Cytotoxic T cell (primary cell): ENCODE data around the gene NDFIP2.

DNA sequence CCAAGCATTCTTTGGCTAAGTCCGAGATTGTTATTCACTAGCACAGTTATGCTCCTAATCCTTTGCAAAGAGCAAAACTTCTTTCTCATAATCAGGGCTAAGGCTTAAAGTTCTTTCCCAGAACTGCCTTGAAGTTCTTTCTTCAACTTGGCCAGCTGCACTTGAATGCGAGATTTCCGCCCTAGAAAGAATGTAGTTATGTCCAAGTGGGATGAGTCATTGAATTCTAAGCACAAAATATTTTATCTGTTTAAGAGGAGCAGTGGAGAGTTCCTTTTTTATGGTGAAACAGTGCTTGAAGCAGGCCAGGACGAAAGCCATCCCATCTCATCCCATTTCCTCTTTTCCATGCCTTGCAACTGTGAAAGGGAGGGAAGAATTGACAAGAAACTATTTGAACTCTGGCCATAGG lies 174.7 kb downstream of the KCTD12 start:
- PRO-cap, 2 experiments: no peak in any of the 2 experiments

- PRO-cap, 2 experiments: no peak in any of the 2 experiments
These were observed 139.0 kb downstream of the KCTD12 start for GRCh38 chr13:76747144-76747602.

DNA sequence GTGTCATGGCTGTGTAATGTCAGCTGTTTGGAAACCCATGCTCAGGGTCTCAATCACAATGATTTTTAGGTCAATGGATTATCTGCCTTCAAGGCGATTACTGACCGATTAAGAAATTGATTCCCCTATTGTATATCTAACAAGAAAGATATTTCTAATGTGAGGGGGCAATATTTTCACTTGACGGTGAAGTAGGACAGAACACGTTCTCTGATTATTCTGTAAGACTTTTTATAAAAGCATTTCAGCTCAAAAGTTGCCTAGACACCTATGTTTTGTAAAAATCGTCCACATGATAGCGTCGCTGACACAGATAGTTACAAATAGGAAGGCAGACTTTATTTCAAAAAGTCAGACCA lies 20.6 kb downstream of the KCTD12 start:
- PRO-cap, 2 experiments: no peak in any of the 2 experiments

DNA sequence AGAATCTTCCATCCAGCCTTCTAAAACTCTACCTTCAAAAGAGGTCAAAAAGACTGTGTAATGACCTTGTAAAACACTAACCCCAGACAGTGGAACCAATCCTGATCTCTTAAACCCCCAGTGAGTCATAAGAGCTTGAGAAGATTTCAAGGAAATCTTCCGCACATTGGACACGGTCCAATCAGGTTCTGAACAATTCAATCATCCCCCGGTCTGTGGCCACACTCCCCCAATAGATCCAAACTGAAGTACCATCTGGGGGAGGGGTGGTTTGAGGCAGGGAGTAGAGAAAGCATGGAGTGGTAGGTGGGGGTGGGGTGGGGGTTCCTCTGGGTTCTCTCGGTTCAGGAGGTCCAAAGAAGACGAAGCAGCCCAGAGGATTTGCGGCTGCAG lies 1.6 kb downstream of the KCTD12 start:
- PRO-cap, 2 experiments: no peak in any of the 2 experiments

DNA sequence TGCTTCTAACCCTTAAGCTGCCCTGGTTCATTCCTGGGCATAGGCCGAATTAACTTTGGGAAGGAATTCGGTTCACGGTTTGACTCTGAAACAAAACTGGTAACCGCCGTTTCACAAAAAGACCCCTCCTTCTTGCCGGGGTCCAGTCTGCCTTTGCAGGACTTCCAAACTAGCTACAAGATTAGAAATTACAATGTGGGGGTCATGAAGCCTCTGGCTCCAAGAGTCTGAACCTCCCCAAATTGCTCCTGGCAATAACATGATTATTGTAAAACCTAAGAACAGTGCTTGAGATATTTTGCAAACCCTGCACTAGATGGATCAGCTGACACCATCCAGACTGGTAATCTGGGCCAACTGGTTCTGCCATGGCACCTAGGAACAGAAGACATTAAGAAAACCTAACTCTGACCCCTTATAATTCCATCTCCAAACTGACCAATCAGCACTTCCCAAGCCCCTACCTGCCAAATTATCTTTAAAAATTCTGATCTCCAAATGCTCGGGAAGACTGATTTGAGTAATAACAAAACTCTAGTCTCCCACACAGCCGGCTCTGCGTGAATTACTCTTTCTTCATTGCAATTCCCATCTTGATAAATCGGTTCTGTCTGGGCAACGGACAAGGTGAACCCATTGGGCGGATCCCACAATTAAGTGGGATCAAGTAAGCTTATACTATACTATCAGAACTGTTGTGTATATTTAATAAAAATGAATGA lies 13.6 kb downstream of the FBXL3 start:
- PRO-cap, 2 experiments: no peak in any of the 2 experiments

- PRO-cap, 2 experiments: no peak in any of the 2 experiments
These were observed 28.7 kb downstream of the MYCBP2 start for GRCh38 chr13:77298032-77298724.

- PRO-cap, 2 experiments: no peak in any of the 2 experiments
These were observed 3.5 kb downstream of the MYCBP2 start for GRCh38 chr13:77323378-77323715.

- PRO-cap, 2 experiments: no peak in any of the 2 experiments
These were observed 60.2 kb upstream of the MYCBP2 start for GRCh38 chr13:77386955-77387588.

- PRO-cap, 2 experiments: no peak in any of the 2 experiments
These were observed 127.2 kb upstream of the EDNRB start for GRCh38 chr13:78045781-78046367.

DNA sequence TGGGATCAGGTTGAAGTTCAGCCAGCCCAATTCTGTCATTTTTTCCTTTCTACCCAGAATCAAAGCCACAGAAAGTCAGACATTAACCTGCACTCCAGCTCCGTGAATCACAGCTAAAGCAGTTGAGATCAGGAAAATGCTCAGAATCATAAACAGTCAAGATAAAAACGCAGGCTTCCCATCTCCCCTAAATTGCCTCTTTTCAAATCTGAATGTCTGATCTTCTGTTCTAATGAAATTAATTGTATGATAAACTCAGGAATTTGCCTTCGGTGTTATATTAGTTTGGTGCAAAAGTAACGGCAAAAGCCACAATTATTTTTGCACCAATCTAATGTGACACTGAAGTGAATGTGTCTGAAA lies 208.9 kb upstream of the OBI1 start:
- PRO-cap, 2 experiments: no peak in any of the 2 experiments

DNA sequence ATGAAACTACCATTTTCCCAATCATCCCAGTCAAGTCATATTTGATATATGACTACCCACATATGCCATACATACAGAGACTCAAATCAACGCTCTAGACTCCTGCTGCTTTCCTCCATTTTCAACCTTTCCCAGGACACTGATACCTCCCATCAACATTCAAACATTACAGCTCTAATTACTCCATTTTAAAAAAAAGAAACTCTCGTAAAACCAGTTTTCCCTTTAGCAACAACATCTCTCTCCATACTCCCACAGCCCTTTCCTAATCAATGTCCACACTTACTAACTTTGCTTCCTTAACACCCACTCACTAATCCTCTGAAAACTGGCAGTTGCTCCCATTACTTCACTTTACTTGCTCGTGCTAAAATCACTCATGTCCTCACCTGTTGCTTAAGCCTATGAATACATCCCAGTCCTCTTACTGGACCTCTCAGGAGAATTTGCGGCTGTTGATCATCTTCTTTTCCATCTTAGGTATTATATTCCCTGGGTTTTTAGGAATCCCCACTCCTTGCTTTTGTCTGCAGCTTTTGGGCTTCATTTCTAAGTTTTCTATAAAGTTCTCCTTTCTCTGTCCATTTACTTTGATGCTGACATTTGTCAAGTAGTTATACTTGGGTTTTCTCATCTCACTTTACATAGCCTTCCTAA lies 44.8 kb downstream of the RBM26 start:
- PRO-cap, 2 experiments: no peak in any of the 2 experiments

GRCh38 chr13:79480649-79481589 lies at the start of gene NDFIP2:
NDFIP2 (plus strand) TSS chr13:79481155.
- PRO-cap, 2 experiments: peak in 2 of 2 experiments; most common plus-strand start chr13:79481455 (in 2); most common minus-strand start chr13:79481005 (in 2)

GRCh38 chr13:79779680-79780159 lies 298.8 kb downstream of the NDFIP2 start:
- PRO-cap, 2 experiments: no peak in any of the 2 experiments

- PRO-cap, 2 experiments: no peak in any of the 2 experiments
These were observed 380.9 kb downstream of the NDFIP2 start for GRCh38 chr13:79861735-79862305.

DNA sequence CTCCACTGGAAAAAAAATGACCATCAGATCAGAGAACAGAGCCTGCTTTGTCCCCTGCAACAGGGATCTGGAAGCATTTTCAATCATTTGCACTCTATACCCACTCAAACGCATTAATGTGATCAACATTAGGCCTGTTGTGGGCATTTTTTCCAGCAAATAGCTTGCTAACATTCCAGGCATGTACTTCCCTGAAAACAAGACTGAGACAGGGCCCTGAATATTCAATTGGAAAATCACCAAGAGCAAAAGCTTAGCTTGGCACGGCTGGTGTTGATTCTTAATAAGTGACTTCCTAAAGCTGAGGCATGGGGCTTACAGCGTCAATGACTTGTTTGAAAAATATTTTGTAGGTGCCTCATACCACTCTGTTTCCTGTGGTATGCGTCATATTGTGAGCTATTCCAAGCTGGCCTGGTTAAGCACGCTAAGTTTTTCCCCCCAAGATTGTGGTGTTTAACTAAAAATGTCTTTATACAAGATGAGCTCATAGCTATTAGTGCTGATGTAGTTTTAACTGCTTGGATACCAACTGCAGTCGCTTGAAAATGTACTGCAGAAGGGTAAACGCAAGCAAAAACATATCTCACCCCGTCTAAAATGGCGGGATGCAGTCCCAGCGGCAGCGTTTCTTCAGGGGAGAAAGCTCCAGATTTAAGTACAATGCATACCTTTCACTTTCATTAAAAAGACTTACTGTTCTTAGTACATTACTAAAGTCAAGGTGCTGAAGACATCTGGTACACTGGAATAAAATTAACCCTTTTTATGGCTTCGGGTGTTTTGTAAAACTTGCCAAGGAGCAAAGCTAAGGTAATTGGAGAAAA lies 404.2 kb downstream of the SPRY2 start:
- PRO-cap, 2 experiments: no peak in any of the 2 experiments

GRCh38 chr13:79988989-79989590 lies 351.8 kb downstream of the SPRY2 start:
- PRO-cap, 2 experiments: no peak in any of the 2 experiments

DNA sequence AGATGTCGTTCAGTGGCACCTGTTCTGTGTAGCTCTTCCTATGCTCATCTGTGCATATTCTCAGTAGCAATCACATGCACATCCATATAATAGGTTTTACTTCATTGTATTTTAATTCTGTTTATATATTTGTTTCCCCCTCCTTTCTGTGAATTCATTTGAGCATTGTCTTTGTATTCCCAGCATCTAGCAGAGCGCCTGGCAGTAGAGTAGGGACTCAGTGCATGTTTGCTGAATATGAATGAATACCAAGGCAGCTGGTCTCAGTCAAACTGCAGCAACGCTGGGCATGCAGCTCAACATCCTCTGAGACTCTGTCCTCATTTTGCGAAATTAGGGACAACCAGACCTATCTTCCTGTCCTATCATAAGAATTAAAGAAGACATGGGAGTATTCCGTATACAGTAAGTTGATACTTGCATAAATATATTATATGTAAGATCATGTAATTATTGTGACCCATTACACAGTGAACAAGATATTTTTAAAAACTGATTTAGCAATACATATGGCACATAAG lies 330.0 kb downstream of the SPRY2 start:
- PRO-cap, 2 experiments: no peak in any of the 2 experiments

- PRO-cap, 2 experiments: no peak in any of the 2 experiments
These were observed 37.8 kb downstream of the SPRY2 start for GRCh38 chr13:80303157-80303442.

DNA sequence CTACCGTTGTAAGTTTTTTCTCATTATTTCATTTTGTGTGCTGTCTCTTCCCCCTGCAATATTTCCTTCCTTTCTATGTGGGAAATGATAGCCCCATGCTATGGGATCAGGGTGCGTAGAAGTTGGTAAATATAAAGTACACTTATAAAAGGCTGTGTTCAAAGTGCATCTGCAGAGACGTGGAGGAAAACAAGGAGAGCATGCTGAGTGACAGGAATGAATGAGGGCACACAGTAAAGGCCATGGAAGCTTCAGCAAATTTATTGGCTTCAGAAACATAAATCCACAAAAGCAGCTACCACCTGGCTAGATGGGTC lies 21.5 kb upstream of the SPRY2 start:
- PRO-cap, 2 experiments: no peak in any of the 2 experiments

DNA sequence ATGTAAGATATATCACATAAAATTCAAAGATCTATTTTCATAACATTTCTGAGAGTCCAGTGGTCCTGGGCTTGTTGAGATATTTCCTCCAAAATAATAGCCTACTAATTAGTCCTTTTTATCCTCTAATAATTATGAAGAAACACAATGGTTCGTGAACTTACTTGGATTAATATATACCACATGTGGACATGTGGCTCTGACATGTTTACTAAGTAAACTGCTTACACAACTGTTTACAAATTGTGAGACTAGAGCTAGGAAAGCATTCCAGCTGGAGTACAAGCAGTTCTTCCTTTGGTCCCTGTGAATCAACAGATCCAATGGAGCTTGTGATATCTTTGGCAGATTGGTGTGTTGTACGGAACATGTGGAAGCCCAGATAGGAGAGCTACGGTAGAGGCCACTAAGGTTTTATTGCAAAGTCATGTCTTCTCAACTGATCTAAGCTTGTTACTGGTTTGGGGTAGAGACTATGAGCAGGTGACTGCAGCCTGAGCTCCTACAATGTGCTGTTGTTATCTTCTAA lies 145.5 kb upstream of the SPRY2 start:
- PRO-cap, 2 experiments: no peak in any of the 2 experiments